Endodermal cell (in vitro differentiated cells): ENCODE results near the genes CES2 and PLEKHG4.

DNA sequence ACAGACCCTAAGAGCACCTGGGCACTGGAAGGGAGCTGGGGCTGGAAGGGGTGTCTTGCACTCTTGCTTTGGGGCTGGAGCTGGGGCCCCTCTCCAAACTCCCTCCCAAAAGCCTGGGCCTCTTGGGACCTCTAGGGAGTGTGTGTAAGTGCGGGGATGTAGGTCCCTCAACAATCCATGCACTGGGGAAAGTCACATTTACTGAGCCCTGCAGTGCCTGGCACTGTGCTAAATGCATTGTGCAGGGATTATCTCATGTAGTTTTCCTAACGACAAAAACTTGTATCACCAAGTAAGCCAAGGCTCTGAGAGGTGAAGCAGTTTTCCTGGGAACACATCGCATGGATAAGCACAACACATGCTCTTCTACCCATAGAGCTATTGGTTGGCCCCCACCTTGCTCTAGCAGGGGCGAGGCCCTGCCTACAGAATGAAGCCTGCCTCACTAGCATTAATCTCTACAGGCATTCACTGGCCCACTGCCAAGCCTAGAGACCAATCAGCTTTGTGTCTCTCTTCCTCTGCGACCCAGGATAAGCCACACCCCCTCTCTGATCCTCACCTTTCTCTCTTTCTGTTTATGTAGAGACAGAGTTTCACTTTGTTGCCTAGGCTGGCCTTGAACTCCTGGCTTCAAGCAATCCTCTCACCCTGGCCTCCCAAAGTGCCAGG is 13.1 kb downstream of the CDH16 start:
- PRO-cap, result no peak

DNA sequence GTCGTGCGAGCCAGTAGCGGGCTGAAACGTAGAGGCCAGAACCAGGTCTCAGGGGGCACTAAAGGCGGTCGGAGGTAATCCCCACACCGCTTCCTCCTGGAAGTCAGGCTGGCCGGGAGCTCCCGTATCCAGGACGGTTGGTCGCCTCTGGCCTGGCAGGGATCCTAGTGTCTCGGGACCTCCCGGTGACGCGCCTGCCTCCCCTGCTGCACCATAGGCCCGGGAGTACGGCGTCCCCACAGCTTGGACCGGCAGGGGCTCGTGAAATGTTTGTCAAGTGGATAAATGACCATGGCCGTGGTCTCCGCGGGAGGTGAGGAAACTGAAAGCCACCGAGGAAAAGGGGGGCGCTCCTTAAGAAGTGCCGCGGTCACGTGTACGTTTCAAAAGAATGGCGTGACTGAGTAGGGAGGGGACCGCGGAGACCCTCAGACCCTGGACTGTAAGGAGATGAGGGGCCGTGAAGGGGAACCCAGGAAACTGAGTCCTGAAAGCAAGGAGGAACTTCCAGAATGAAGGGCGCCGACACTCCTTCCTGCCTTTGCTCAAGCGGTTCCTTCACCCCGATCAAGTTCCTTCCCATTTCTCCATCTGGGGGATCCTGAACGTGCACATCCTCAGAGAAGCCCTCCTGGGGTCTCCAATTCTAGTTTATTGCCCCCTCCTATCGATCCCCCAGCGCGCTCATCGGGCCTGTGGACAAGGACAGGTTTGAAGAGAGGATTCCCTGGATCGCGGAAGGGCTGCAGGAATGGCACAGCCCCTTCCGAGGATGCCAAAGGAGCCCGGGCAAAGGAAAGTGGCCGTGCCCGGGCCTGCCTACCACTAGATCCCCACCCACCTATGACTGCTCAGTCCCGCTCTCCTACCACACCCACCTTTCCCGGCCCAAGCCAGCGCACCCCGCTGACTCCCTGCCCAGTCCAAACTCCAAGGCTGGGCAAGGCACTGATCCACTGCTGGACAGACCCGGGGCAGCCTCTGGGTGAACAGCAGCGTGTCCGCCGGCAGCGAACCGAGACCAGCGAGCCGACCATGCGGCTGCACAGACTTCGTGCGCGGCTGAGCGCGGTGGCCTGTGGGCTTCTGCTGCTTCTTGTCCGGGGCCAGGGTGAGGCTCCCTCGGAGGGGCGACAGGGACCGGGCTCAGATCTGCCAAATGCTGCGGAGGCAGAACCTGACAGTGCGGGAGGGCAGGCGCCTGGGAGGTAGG is at the start of gene CES2:
CES2 (plus strand) TSS at position 916 of the 1,213 bp plus-strand sequence.
- PRO-cap, result bidirectional peak, plus-strand start at position 266 of the sequence, minus-strand start at position 166 of the sequence

DNA sequence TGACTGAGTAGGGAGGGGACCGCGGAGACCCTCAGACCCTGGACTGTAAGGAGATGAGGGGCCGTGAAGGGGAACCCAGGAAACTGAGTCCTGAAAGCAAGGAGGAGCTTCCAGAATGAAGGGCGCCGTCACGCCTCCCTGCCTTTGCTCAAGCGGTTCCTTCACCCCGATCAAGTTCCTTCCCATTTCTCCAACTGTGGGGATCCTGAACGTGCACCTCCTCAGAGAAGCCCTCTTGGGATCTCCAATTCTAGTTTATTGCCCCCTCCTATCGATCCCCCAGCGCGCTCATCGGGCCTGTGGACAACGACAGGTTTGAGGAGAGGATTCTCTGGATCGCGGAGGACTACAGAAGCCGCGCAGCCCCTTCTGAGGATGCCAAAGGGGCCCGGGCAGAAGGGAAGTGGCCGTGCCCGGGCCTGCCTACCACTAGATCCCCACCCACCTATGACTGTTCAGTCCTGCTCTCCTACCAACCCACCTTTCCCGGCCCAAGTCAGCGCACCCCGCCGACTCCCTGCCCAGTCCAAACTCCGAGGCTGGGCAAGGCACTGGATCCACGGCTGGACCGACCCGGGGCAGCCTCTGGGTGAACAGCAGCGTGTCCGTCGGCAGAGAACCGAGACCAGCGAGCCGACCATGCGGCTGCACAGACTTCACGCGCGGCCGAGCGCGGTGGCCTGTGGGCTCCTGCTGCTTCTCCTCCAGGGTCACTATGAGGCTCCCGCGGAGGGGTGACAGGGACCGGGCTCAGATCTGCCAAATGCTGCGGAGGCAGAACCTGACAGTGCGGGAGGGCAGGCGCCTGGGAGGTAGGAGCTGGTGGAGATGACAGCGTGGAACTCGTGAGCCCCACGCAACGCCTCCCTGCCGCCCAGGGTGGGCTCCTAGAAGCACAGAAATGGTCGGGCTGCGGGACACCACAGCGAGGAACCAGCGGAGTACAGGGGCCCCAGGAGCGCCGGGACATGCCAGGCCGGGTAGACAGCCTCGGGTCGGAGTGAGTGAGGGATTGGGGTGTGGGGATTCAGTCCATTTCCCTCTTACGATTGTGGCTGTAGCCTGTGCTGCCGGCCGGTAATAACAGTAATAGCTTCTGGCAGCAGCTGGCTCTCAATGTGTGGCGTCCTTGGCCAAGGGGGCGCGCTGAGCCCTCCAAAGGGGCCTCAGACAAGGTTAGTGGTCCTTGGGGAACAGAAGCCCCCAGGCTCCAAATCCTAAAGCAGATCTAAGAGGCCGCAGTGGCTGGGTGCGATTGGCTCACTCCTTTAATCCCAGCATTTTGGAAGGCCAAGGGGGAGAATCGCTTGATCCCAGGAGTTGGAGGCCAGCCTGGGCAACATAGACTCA is 12.5 kb upstream of the CES3 start:
- PRO-cap, result no peak

GRCh38 chr16:67036367-67036918 is 7.5 kb downstream of the CBFB start:
- PRO-cap, result no peak

DNA sequence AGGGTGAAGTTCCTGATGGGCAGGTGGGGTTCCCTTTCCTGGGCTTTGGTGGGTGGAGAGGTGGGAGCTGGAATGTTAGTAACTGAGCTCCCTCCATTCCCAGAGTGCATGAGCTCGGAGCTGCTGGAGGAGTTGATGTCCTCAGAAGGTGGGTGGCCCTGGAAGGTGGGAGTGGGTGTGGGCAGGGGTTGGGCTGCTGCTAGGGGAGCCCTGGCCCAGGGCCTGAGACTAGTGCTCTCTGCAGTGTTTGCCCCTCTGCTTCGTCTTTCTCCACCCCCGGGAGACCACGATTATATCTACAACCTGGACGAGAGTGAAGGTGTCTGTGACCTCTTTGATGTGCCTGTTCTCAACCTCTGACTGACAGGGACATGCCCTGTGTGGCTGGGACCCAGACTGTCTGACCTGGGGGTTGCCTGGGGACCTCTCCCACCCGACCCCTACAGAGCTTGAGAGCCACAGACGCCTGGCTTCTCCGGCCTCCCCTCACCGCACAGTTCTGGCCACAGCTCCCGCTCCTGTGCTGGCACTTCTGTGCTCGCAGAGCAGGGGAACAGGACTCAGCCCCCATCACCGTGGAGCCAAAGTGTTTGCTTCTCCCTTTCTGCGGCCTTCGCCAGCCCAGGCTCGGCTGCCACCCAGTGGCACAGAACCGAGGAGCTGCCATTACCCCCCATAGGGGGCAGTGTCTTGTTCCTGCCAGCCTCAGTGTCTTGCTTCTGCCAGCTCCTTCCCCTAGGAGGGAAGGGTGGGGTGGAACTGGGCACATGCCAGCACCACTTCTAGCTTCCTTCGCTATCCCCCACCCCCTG is 961 bp upstream of the ELMO3 start:
- PRO-cap, result no peak

GRCh38 chr16:67246182-67247094 is 843 bp downstream of the FHOD1 start:
- PRO-cap, result bidirectional peak, plus-strand start at chr16:67246459, minus-strand start at chr16:67246296; bidirectional peak, plus-strand start at chr16:67246902, minus-strand start at chr16:67246751

- PRO-cap, result bidirectional peak, plus-strand start at chr16:67279553, minus-strand start at chr16:67279411
Measured at GRCh38 chr16:67279468-67280002, at the start of gene PLEKHG4. Gene PLEKHG4 (plus strand): TSS chr16:67279532.

- PRO-cap, result no peak
Measured at GRCh38 chr16:67301163-67301659, 21.9 kb downstream of the PLEKHG4 start.

GRCh38 chr16:67396099-67396774 is 2.9 kb upstream of the TPPP3 start:
- PRO-cap, result no peak

DNA sequence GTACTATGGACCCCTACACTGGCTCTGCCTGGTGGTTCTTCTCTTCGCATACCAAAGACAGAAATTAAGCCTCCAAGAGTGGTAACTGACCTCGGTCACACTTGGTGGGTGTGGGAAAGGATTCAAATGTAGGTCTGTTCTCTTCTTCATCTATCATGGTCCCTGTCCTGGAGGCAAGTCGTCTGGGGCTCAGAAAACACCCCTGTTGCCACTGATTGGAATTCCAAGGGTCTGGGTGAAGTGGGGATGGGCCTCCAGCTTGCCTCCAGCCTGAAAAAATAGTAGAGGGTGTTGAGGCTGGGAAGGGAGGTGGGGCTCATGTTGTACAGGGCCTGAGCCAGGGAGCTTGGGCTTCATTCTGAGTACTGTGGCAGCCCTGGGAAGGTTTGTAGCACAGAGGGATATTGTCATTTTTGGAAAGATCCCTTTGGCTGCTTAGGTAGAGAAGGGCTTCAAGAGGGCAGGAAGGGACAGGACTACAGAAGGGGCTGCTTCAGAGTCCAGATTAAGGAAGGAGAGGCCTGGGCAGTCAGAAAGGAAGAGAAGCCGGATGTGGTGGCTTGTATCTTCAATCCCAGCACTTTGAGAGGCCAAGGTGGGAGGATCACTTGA is 3.2 kb downstream of the HSD11B2 start:
- PRO-cap, result no peak

DNA sequence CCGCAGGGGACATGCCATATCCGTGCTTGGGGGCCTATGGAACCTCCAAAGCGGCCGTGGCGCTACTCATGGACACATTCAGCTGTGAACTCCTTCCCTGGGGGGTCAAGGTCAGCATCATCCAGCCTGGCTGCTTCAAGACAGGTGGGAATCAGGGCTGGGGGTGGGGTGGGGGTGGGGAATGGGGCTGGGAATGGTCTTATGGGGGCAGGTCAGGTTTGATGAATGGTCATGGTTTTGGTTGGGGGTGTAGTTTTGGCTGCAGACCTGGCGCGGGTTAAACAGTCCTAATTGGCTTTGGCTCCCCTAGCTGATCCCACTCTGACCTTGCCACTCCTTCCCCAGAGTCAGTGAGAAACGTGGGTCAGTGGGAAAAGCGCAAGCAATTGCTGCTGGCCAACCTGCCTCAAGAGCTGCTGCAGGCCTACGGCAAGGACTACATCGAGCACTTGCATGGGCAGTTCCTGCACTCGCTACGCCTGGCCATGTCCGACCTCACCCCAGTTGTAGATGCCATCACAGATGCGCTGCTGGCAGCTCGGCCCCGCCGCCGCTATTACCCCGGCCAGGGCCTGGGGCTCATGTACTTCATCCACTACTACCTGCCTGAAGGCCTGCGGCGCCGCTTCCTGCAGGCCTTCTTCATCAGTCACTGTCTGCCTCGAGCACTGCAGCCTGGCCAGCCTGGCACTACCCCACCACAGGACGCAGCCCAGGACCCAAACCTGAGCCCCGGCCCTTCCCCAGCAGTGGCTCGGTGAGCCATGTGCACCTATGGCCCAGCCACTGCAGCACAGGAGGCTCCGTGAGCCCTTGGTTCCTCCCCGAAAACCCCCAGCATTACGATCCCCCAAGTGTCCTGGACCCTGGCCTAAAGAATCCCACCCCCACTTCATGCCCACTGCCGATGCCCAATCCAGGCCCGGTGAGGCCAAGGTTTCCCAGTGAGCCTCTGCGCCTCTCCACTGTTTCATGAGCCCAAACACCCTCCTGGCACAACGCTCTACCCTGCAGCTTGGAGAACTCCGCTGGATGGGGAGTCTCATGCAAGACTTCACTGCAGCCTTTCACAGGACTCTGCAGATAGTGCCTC is 5.7 kb downstream of the HSD11B2 start:
- PRO-cap, result no peak

DNA sequence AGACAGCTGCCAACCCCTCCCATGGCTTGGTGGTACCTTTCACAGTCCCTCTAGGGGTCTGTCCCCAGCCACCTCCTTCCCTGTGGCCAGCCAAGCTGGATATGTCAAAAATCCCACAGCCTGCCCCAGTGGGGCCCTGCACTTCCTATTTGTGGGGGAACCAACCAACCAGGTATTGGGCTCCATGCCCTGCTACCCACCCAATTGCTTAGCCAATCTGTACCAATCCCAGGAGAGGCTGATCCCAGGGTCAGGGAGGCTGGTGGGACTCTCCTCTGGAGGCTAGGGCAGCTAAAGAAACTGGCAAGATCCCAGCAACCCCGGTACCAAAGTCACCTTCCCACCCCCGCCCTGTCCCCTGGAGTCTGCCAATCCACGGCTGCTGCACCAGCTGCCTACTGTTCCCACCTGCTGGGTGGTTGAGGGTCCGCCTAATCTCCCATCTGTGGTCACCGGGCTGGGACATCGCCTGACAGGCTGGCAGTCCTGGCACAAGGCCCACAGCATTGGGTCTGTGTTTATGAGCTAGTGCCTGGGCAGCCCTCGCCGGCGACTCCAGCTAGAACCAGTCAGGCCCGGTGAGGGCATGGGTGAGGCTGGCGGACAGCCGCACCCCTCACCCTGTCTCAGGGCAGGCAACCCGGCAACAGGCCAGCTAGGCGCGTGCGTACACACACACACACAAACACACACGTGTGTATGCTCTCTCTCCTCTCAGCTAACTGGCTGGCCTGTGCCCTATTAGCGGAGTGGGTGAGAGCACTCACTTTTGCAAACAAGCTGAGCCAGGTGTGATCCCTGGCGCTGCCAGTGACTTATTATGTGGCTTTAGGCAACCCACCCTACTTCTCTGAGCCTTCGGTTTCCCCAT is 10.2 kb downstream of the HSD11B2 start:
- PRO-cap, result no peak

- PRO-cap, result no peak
Measured at GRCh38 chr16:67451754-67452379, 20.9 kb downstream of the HSD11B2 start.

- PRO-cap, result no peak
Measured at GRCh38 chr16:67457230-67457764, 23.7 kb downstream of the ATP6V0D1 start.

- PRO-cap, result no peak
Measured at GRCh38 chr16:67514311-67514766, 14.3 kb upstream of the RIPOR1 start.

DNA sequence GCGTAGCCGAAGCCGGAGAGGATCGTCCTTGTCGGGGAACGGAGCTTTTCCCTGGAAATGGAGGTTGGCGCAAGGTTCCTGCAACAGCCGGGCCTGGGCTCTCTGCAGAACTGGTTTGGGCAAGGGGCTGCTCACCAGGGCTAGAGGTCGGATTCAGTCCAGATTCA is 701 bp downstream of the RIPOR1 start:
- PRO-cap, result no peak

DNA sequence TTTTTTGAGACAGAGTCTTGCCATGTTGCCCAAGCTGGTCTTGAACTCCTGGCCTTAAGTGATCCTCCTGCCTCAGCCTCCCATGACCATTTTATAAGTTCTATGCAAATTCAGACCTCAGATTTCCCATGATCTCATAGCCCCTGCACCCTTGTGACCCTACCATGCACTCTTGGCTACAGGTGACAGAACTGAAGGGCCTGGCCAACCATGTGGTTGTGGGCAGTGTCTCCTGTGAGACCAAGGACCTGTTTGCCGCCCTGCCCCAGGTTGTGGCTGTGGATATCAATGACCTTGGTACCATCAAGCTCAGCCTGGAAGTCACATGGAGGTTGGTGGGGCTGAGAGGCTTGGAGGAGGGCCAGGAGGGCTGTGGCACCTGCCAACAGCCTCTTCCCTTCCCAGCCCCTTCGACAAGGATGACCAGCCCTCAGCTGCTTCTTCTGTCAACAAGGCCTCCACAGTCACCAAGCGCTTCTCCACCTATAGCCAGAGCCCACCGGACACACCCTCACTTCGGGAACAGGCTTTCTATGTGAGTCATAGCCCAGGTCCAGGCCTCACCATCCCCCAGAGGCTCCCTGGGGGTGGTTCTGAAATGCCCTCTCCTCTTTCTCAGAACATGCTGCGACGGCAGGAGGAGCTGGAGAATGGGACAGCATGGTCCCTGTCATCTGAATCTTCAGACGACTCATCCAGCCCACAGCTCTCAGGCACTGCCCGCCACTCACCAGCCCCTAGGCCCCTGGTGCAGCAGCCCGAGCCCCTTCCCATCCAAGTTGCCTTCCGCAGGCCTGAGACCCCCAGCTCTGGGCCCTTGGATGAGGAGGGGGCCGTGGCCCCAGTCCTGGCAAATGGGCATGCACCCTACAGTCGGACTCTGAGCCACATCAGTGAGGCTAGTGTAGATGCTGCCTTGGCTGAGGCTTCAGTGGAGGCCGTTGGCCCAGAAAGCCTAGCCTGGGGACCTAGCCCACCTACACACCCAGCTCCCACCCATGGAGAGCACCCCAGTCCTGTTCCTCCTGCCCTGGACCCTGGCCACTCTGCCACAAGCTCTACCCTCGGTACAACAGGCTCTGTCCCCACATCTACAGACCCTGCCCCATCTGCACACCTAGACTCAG is 13.0 kb downstream of the RIPOR1 start:
- PRO-cap, result no peak

GRCh38 chr16:67626459-67627004 is 18.4 kb upstream of the CARMIL2 start:
- PRO-cap, result no peak

GRCh38 chr16:67661187-67661748 is 508 bp downstream of the PARD6A start:
- PRO-cap, result unidirectional peak, minus-strand start at chr16:67661450

DNA sequence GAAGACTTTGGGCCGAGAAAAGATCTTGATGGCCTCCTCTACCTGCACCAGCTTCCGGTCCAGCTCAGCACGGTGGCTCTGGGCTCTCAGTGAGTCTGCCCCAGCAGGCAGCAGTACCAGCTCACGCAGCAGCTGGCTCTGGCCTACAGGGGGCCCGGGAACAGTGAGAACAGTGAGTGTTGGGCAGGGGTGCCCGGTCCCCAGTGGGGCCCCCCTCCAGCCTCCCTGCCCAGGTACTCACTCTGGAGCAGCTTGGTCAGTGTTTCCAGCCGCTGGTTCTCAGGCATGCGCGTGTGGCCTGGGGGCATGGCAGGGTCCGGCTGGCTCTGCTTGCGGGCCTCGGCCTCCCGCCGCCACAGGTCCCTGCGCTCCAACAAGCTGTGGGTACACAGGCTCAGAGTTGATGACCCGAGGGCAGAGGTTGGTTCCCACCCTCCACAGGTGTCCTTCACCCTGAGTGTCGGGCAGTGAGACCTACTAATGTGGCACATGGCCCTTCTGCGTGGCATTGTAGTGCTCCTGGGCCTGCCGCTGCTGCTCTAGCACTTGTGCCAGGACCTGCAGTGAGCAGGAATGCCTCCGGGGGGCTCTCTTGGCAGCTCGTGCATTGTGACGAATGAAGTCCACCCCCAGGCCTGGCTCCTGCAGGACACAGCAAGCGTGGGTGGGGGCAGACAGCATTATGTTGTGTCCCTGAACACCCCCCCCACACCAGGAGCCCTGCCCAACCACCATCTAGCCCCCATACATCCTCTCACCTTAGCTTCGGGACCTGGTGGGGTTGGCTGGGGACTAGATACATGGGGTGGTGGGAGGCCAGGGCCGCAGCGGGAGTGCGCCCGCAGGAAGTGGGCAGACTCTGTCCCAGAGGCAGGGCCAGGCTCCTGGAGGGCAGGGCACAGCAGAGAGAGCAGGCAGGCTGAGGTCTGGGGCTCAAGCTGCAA is 2.7 kb downstream of the PARD6A start:
- PRO-cap, result no peak